Keratinocyte (primary cell): ENCODE measurements around the gene CYP3A7.

CAGE:
- cytosol, long polyA minus RNA = no peak
- cytosol, long polyA plus RNA = no peak
- long polyA plus RNA = no peak
- nucleus, long polyA minus RNA = no peak
- nucleus, long polyA plus RNA = no peak
These were observed 11.4 kb downstream of the BUD31 start for GRCh38 chr7:99419794-99420845.

DNA sequence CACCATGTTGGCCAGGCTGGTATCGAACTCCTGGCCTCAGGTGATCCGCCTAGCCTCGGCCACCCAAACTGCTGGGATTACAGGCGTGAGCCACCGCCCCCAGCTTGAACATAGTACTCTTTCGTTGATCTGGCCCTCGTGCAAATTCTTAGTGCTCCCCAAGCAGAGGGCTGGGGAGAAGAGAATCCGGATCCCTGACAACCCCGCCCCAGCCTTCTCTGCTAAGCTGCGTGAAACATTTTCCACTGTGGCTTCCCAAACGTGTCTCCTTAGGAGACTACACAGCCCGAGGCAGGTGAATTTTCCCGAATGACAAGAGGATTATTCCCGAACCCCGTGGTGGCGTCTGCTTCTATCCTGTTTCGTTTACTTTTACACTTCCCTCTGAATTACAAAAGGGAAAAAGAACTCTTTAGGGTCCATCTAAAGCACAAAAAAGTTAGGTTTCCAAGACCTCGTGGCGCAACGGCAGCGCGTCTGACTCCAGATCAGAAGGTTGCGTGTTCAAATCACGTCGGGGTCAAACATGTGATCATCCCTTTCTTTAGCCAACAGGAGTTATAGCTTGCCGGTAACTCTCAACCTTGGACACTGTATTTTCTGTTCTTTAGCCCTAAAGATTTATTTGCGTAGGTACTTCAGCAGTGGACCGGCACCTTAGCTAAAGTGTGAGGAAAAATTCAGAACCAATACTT lies 3.3 kb upstream of the ZNF789 start:
CAGE:
- cytosol, long polyA minus RNA = no peak
- cytosol, long polyA plus RNA = no peak
- long polyA plus RNA = no peak
- nucleus, long polyA minus RNA = no peak
- nucleus, long polyA plus RNA = no peak

DNA sequence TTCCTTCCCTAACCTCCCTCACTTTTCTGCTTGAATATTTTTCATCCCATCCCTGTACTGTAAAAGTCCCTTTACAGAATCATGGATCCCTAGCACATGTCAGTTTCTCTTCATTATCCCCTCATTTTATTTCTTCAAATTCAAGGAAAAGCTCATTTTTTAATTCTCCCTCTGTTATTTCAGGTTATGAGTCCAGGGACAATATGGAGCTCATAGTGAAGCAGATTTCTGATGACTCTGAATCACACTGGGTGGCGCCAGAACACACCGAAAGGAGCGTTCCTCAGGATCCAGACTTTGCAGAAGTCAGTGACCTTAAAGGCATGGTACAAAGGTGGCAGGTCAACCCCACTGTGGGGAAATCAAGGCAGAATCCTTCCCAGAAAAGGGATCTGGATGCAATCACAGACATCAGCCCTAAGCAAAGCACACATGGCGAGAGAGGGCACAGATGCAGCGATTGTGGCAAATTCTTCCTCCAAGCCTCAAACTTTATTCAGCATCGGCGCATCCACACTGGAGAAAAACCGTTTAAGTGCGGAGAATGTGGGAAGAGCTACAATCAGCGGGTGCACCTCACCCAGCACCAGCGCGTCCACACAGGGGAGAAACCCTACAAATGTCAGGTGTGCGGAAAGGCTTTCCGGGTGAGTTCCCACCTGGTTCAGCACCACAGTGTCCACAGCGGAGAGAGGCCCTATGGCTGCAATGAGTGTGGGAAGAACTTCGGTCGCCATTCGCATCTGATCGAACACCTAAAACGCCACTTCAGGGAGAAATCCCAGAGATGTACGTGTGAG lies 21.4 kb downstream of the ZKSCAN5 start:
CAGE:
- cytosol, long polyA minus RNA = no peak
- cytosol, long polyA plus RNA = no peak
- long polyA plus RNA = no peak
- nucleus, long polyA minus RNA = no peak
- nucleus, long polyA plus RNA = no peak

DNA sequence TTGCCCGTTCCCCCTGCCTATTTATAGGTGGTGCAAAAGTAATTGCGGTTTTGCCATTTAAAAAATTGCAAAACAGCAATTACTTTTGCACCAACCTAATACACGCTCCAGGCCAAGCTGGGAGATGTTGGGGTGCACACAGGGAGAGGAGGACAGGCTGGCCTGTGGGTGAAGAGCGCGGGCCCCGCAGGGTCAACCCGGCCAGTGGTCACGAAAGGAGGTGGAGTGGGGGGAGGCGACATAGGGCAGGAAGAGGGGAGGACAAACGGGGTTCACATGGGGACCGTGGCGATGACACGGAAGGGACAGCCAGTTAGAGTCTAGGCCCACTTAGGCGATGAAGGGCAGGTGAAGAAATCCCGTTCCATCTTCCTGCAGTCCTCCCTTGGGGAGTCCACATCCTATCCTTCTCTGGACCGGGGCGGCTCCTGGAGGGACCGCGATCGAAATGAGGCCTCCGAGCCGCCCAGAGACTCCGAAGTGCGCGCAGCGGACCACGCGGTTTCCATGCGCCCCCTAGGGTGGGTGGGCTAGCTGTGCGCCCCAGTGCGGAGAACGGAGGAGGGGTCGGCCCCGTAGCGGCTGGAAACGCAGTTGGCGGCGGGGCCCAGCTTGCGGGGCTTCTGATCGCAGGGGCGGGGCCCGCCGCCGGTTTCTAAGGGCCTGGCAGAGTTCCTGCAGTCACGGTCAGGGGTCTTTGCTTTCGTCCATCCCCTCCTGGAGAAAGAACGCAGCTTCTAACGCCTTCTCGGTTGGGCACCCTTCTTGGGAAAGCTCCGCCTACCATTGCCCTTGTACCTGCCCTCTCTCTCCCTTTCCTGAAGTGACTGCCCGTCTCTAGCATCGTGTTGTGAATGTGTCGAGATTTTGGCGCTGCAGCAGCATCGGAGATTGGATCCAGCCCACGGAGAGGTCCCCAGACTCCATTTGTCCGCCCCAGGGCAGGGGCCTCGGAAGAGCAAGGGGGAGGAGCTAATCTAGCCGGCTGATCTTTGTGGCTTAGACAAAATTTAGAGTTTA lies 18.0 kb upstream of the TMEM225B start:
CAGE:
- cytosol, long polyA minus RNA = no peak
- cytosol, long polyA plus RNA = no peak
- long polyA plus RNA = no peak
- nucleus, long polyA minus RNA = no peak
- nucleus, long polyA plus RNA = no peak

DNA sequence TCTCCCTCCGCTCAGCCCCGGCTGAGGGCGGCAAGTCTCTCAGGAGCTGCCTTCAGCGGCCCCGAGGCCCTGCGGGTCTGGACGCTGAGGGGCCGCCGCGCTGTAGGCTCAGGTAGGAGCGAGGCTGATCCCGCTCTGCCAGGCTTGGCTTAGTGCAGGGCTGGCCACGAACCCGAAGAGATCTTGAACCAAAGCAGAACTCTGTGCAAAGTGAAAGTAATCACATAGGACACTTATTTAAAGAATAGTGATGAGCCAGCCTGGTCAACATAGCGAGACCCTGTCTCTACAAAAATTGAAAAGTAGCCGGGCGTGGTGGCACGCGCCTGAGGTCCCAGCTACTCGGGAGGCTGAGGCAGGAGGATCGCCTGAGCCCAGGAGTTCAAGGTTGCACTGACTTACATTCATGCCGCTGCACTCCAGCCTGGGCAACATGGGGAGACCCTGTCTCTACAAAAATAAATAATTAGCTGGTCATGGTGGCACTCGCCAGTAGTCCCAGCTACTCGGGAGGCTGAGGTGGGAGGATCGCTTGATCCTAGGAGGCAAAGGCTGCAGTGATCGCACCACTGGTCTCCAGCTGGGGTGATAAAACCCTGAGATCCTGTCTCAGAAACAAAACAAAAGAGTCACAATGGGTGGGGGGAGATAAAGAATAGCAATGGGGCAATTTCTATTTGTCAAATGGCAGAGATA lies 532 bp downstream of the ZSCAN25 start:
CAGE:
- cytosol, long polyA minus RNA = no peak
- cytosol, long polyA plus RNA = no peak
- long polyA plus RNA = no peak
- nucleus, long polyA minus RNA = no peak
- nucleus, long polyA plus RNA = no peak

GRCh38 chr7:99653567-99654217 lies 26.1 kb downstream of the CYP3A5 start:
CAGE:
- cytosol, long polyA minus RNA = no peak
- cytosol, long polyA plus RNA = no peak
- long polyA plus RNA = no peak
- nucleus, long polyA minus RNA = no peak
- nucleus, long polyA plus RNA = no peak

DNA sequence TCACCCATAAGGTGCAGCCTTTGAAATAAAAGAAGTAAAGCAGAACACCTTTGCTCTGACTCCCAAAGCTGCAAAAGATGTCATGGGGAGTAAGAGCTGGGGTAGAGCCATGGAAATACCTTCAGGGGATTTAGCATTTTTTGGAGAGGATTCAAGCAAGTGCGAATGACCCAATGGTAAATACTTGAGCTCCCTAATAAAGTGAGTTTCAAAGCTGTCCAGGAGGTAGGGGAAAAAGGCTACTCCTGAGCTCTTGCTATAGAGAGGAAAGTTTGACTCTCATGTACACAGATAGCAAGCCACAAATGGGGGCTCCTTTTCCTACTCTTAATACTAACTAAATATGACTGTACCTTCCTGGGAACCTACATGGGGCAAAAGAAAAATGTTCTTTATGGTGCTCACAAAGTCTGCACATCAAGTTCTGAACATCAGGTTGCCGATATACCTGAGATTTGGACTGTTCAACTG lies 15.3 kb upstream of the CYP3A5 start:
CAGE:
- cytosol, long polyA minus RNA = no peak
- cytosol, long polyA plus RNA = no peak
- long polyA plus RNA = no peak
- nucleus, long polyA minus RNA = no peak
- nucleus, long polyA plus RNA = no peak

DNA sequence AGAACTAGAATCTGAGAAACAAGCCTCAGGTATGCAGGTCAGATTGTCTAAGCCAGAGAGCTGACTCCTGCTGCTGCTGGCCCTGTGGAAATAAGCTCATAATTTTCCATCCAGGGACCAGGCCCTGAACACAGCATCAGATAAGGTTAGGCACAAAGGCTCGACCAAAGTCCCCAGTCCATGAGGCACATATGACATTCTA lies 5.1 kb downstream of the CYP3A7 start:
CAGE:
- cytosol, long polyA minus RNA = no peak
- cytosol, long polyA plus RNA = no peak
- long polyA plus RNA = no peak
- nucleus, long polyA minus RNA = no peak
- nucleus, long polyA plus RNA = no peak

GRCh38 chr7:99735016-99735466 lies at the start of gene CYP3A7:
Gene CYP3A7 (minus strand): TSS chr7:99735196.
CAGE:
- cytosol, long polyA minus RNA = no peak
- cytosol, long polyA plus RNA = no peak
- long polyA plus RNA = no peak
- nucleus, long polyA minus RNA = no peak
- nucleus, long polyA plus RNA = no peak

CAGE:
- cytosol, long polyA minus RNA = no peak
- cytosol, long polyA plus RNA = no peak
- long polyA plus RNA = no peak
- nucleus, long polyA minus RNA = no peak
- nucleus, long polyA plus RNA = no peak
These were observed 1.8 kb downstream of the CYP3A43 start for GRCh38 chr7:99829415-99830164.

CAGE:
- cytosol, long polyA minus RNA = no peak
- cytosol, long polyA plus RNA = no peak
- long polyA plus RNA = no peak
- nucleus, long polyA minus RNA = no peak
- nucleus, long polyA plus RNA = no peak
These were observed 6.5 kb downstream of the ZNF3 start for GRCh38 chr7:100075016-100075515.

DNA sequence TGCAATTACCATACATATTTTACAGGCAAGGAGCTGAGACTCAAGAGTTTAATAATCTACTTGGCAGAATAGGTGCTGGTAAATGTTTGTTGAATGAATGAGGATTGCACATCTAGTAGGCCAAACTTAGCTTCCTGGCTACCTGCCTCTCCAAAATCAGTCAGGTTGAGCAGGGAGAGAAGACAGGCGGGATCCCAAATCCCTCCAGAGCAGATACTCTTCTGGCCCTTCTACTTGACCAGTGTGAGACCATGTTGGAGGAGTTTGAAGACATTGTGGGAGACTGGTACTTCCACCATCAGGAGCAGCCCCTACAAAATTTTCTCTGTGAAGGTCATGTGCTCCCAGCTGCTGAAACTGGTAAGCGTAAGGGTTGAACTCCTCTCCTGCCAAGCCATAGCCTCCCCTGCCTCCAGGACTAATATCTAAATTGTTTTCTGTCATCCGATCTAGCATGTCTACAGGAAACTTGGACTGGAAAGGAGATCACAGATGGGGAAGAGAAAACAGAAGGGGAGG lies 2.4 kb upstream of the MBLAC1 start:
CAGE:
- cytosol, long polyA minus RNA = no peak
- cytosol, long polyA plus RNA = no peak
- long polyA plus RNA = no peak
- nucleus, long polyA minus RNA = no peak
- nucleus, long polyA plus RNA = no peak

DNA sequence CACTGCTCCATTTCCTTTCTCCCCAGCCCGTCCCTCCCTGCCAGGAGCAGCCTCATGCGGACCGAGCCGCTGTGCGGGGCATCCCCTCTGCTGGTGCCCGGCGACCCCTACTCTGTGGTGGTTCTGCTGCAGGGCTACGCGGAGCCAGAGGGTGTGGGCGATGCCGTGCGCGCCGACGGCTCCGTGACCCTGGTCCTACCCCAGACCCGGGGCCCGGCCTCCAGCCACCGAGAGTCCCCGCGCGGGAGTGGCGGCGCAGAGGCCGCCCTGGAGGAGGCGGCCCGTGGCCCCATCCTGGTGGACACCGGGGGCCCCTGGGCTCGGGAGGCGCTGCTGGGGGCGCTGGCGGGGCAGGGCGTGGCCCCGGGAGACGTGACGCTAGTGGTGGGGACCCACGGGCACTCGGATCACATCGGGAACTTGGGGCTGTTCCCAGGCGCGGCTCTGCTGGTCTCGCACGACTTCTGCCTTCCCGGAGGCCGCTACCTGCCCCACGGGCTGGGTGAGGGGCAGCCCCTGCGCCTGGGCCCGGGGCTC lies 643 bp downstream of the MBLAC1 start:
CAGE:
- cytosol, long polyA minus RNA = no peak
- cytosol, long polyA plus RNA = no peak
- long polyA plus RNA = no peak
- nucleus, long polyA minus RNA = no peak
- nucleus, long polyA plus RNA = no peak

CAGE:
- cytosol, long polyA minus RNA = no peak
- cytosol, long polyA plus RNA = no peak
- long polyA plus RNA = no peak
- nucleus, long polyA minus RNA = no peak
- nucleus, long polyA plus RNA = no peak
These were observed 1.3 kb downstream of the MBLAC1 start for GRCh38 chr7:100127879-100128692.

CAGE:
- cytosol, long polyA minus RNA = no peak
- cytosol, long polyA plus RNA = no peak
- long polyA plus RNA = no peak
- nucleus, long polyA minus RNA = no peak
- nucleus, long polyA plus RNA = no peak
These were observed 3.9 kb downstream of the TRAPPC14 start for GRCh38 chr7:100154281-100155319.

DNA sequence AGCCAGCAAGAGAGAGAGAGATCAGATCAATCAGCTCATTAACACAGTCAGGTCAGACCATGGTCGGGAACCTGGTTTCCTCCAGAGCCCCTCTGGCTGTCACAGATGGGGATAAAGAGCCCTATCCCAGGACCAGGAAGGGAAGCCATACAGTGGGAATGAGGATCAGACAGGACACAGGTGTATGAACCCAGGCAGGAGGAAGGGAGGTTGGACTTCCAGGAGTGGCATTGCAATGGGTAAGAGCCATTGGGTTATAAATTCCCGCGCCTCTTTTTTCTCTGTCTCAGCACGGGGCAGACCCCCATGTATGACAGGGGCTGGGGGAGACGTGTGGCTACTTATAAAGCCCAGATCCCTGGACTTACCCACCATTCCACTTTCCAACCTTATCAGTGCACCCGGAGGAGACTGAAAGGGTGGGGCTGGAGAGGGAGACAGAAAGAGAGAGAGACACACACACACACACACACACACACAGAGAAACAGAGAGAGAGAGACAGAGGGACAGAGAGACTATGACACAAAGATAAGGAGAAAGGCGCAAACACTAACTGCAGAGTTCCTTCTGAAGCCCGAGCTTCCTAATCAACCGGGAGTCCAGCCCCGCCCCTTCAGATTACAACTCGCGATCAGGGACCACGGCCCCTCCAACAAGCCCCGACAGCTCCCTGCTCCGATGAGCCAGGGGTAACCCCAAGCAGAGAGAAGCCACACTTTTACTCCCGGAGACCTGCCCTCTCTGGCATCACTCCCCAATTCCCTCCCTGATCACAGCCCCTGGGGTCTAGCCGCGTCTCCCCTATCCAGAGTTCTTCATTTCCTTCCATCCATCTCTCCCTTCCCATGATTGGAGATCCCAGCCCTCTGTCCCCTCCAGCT lies 623 bp downstream of the GAL3ST4 start:
CAGE:
- cytosol, long polyA minus RNA = no peak
- cytosol, long polyA plus RNA = no peak
- long polyA plus RNA = no peak
- nucleus, long polyA minus RNA = no peak
- nucleus, long polyA plus RNA = no peak

DNA sequence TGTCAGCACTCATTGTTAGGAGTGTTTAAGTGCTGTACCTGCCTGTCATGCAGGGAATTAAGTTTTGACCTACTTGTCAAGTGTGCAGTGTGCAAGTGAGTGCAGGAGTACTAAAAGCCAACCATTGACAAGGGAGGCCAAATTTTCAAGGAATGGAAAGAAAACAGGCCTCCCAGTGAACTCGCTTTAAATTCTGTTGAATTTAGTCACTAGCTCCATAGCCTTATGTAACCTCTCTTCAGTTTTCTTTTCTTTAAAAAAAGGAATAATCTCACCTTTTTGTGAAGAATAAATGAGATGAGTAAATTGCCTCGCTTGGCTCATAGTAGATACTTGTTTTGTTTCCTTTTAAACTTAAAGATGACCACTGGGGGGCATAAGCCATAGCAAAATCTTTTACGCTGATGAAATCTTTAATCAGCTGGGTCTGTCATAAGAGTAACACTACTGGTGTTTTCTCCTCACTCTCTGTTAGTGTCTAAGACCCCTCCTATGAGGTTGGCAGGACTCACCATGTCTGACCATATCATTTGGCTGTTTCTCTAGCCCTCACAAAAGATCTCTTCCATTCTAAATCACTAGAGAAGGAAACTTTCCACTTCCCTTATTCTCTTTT lies 12.2 kb downstream of the STAG3 start:
CAGE:
- cytosol, long polyA minus RNA = no peak
- cytosol, long polyA plus RNA = no peak
- long polyA plus RNA = no peak
- nucleus, long polyA minus RNA = no peak
- nucleus, long polyA plus RNA = no peak

DNA sequence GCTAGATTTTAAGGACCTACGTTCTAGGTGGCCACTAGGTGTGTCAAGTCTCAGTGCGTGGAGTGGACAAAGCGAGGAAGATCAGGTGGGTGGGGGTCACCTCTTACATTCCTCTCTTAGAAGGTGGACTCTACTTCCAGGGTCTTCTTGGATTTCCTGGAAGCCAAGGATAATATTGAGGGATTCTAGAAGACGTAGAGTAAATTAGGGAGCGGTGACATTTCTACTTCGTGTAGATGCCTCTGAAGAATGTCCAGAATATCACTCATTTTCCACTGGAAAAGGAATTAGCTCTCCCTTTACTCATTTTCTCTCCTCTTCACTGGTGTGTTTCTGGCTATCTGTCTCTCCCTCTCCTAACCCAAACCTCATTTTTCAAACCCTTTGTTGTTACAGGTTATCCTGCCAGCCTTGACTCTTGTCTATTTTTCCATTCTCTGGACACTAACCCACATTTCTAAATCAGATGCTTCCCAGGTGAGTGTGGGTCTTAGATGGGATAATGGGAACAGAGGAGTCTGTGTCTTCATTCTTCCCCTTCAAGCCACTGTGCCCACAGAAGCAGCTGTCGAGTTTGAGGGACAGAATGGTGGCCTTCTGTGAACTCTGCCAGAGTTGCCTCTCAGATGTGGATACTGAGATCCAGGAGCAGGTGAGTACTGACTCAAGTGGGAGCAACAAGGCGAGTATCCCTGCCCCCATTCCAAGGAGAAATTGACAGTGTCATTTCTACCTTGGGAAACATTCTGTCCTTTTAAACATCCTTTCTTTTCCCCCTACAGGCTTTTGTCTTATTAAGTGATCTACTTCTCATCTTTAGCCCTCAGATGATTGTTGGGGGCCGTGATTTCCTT lies 18.1 kb upstream of the PVRIG start:
CAGE:
- cytosol, long polyA minus RNA = no peak
- cytosol, long polyA plus RNA = no peak
- long polyA plus RNA = no peak
- nucleus, long polyA minus RNA = no peak
- nucleus, long polyA plus RNA = no peak

DNA sequence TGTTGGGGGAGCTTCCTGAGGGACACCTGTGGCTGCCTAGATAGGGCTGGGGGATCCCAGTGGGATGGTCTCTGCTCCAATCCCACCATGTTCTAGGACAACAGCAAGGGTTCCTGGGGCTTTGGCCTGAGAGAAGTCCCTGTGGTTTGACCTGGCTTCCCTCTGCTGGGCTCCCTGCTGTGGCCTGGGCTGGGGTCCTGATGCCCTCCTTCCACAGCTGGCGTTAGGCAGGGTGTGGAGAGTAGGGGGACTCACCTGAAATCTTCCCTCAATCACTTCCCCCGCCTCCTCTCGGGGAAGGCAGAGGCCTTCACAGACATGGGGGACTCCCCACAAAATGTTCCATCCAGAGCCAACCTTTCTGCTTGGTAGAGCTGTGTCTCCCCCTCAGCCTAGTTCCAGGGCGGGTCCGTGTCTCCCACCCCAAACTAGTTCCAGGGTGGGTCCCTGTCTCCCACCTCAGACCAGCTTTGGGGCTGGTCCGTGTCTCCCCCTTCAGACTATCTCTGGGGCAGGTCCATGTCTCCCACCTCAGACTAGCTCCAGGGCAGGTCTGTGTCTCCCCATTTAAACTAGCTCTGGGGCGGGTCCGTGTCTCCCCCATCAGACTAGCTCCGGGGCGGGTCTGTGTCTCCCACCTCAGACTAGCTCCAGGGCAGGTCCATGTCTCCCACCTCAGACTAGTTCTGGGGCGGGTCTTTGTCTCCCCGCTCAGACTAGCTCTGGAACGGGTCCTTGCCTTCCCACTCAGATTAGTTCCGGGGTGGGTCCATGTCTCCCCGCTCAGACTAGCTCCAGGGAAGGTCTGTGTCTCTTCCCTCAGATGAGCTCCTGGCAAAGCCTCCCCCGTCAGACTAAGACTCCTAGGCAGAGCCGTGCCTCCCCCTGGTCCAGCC lies 2.2 kb downstream of the PVRIG start:
CAGE:
- cytosol, long polyA minus RNA = no peak
- cytosol, long polyA plus RNA = no peak
- long polyA plus RNA = no peak
- nucleus, long polyA minus RNA = no peak
- nucleus, long polyA plus RNA = no peak

DNA sequence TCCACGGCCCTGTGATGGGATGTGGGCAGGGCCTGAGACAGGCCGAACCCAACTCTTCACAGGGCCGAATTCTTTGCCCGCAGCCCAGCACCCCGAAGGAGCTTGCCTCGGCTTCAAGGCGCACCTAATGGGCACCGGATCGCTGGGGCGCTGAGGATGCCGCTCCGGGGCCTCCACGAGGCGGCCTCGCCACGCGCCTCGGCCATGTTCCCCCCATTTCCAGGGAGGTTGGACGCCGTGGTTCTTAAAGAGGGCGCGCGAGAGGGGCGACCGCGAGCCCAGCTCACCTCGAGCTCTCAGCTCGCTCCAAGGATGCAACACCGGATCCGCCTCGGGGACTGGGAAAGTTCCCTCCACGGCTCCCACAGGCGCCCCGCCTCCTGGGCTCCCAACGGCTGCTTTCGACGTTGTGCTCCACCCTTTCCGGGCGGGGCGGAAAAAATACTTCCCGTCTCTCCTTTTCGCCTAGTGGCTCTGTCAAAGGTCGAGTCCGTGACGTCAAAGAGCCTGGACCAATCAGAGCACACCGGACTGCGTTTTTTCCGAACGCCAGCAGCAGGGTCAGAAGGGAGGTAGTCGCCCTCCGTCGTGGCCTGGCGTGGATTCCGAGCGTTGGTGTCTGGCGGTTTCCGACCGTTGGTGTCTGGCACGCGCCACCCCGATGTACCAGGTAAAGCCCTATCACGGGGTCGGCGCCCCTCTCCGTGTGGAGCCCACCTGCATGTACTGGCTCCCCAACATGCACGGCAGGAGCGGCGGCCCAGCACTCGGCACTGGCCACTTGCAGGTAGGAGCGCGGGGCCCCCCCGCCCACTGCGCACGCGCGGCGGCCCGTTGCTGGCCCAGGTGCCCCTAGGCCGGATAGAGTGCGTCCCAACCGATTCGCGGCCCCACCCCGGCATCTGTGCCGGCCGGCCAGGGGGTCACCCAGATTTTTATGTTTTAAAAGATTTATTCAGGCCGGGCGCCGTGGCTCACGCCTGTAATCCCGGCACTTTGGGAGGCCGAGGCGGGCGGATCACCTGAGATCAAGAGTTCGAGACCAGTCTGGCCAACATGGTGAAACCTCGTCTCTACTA lies 22.0 kb upstream of the PILRB start:
CAGE:
- cytosol, long polyA minus RNA = start-site peak on the minus strand centred at position 408 of the sequence, 17 bp wide, 6 reads; start-site peak on the plus strand centred at position 566 of the sequence, 6 bp wide, 22 reads
- cytosol, long polyA plus RNA = start-site peak on the minus strand centred at position 393 of the sequence, 58 bp wide, 192 and 32 reads in 2 replicates
- long polyA plus RNA = no peak
- nucleus, long polyA minus RNA = start-site peak on the plus strand centred at position 569 of the sequence, 13 bp wide, 624 reads
- nucleus, long polyA plus RNA = start-site peak on the plus strand centred at position 569 of the sequence, 66 bp wide, 1,548 and 922 reads in 2 replicates